Psoas muscle (tissue), 2 donors: Measurements from ENCODE around the genes C1orf35 and GUK1.

DNA sequence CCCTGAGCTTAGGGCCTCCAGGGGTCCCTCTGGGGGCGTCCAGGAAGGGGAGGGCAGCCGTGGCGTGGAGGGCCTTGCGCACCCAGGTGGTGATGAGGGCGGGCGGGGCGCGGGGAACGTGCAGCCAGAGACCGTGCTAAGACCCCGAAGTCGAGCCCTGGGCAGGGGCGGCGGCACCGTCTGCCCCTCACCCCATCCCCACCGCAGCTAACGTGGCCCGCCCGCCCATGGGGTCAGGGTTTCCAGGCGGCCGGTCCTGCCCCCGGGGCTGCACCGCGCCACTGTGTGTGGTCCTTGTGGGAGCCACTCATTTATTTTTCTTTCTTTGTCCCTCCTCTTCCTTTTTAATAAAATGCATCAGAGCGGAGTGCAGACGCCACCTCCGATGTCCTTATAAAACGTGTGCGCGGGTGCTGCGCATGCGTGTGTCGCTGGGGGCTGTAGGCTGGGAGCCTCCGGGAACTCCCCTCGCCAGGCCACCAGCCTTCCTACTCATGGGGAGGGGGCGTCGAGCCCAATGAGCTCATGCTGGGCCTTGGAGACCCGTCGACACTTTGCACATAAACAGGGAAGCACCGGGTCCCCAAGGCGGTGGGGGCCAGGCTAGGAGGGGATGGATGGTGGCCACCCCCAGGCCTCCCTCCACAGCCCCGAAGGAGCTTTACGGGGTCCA is 60.0 kb downstream of the WNT9A start:
- PRO-cap, 2 experiments, result peak in 2 of 2 experiments; most common plus-strand start position 420 of the sequence (in 1); most common minus-strand start position 209 of the sequence (in 2)

- PRO-cap, 2 experiments, result no peak in any of the 2 experiments
These were observed 2.2 kb downstream of the WNT9A start for GRCh38 chr1:227945404-227946120.

- PRO-cap, 2 experiments, result no peak in any of the 2 experiments
These were observed 10.1 kb downstream of the ARF1 start for GRCh38 chr1:228092500-228093078.

DNA sequence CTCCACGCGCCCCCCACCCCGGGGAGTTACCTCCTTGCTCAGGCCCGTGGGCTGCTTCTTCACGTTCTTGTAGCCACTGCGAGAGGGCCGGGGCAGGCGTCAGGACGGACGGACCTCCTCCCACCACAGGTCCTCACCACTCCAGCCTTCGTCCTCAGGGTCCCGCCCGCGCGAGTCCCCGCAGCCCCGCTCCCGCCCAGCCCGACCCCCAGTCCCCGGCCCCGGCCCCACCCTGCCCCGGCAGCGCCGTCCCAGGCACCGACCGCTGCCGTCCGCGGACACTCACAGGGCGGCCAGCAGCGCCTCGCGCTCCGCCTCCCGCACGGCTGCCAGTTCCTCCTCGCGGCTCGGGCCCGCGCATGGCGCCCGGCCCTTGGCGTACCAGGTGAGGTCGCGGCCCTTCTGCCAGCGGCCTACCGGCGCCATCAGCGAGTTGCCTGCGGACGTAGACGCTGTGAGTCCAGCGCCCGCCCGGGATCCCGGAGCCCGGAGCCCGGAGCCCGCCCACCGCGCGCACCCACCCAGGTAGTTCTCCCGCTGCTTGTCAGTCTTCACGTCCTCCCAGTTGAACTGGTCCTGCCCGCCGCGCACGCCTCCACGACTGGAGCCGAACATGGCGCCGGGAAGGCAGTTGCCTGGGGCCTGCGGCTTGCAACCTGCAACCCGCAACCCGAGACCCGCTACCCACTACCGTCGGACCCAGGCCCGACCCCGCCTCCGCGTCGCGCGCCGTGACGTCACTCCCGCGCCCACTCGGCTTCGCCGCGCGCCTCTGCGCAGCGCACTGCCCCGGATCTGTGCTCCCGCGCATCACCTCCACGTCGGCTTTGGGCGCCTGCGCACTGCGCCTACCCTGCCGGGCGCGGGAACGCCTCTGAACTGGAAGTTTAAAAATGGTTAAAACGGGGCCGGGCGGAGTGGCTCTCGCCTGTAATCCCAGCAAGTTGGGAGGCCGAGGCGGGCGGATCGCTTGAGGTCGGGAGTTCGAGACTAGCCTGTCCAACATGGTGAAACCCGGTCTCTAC is at the start of gene C1orf35:
C1orf35 (minus strand) TSS at position 713 of the 1,025 bp plus-strand sequence.
- PRO-cap, 2 experiments, result peak in 2 of 2 experiments; most common plus-strand start position 332 of the sequence (in 1); most common minus-strand start position 829 of the sequence (in 2)

GRCh38 chr1:228139666-228140908 is at the start of gene GUK1:
GUK1 (plus strand) TSS chr1:228140279.
- PRO-cap, 2 experiments, result peak in 2 of 2 experiments; most common plus-strand start chr1:228140279 (in 2); most common minus-strand start chr1:228139862 (in 2)

DNA sequence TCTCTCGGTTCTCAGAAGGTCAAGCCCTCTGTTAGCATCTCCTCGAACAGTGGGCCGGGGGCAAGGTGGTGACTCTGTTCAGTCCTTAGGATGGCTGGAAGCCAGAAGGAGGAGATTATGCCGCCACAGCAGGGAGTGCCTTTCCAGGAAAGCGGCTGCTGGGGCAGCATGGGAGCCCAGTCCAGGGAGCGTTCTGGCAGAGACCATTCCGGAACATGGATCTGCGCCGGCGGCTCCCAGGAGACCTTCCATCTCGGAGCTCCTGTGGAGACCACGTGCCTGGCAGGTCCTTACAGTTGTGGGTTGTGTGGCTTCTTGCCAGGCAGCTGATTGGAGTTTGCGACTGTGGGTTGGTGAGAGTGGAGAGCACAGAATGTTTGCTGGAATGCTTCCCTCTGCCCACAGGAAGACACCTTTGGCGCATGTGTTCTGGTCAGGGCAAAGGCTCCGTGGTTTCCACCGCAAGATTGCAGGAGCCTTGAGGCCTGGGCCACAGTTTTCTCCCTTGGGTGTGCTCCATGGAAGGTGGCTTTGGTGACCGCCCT is 1.5 kb downstream of the GUK1 start:
- PRO-cap, 2 experiments, result no peak in any of the 2 experiments

- PRO-cap, 2 experiments, result no peak in any of the 2 experiments
These were observed 2.9 kb upstream of the IBA57 start for GRCh38 chr1:228162213-228163533.

DNA sequence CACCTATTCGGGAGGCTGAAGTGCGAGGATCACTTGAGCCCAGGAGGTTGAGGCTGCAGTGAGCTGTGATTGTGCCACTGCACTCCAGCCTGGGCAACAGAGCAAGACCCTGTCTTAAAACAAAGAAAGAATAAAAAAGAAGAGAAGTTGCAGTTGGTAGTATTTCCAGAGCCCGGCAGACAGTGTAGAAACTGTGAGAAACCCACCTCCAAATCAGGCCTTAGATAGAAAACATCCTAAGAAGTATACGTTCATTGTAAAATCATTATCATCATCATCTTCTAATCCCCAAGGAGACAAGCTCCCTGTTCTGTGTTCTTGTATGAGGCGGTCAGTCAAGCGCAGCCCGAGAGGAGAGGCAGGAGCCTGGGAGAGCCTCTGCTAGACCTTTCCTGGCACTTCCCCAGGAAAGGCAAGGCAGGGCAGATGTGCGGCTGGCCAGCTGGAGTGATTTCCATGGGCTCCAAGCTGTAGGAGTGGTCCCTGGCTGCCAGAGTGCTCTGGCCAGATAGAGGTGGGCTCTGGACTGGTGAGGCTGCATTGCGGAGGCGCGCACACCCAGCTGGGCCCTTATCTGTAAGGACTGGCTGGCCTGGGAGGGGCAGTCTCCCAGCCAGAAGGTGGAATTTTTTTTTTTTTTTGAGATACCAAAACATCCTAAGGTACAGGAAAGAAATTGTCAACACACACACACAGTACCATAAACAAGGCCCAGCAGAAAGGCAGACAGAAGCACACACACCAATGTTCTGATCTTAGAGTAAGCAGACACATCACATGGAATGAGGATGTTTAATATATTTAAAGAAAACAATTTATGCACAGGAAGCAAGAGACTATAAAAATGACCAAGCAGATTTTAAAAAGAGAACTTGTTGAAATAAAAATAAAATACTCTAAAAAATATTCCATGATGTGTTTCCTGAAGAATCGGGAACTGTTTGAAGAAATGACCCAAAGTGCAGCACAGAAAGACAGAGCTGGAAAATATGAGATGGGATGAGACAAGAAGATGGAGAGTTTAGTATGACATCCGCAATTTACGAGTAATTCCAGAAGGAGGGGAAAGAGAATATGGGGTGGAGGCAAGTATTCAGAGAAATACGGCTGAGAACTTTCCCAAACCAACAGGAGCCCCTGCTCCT is 13.2 kb downstream of the IBA57 start:
- PRO-cap, 2 experiments, result no peak in any of the 2 experiments

DNA sequence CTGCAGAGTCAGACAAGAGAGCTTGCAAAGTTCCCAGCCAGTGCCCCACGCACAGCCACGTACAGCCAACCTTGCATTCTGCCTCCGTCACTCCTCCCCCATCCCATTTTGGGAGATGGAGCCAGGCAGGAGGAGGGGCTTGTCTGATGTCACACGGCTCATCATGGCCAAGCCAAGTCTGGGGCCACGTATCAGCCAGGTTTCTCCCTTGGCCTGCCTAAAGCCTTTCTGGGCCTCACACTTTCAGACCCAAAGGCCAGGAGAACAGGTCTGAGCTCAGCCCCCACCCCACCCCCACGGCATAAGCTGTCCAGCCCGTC is 47.8 kb downstream of the TRIM11 start:
- PRO-cap, 2 experiments, result no peak in any of the 2 experiments

DNA sequence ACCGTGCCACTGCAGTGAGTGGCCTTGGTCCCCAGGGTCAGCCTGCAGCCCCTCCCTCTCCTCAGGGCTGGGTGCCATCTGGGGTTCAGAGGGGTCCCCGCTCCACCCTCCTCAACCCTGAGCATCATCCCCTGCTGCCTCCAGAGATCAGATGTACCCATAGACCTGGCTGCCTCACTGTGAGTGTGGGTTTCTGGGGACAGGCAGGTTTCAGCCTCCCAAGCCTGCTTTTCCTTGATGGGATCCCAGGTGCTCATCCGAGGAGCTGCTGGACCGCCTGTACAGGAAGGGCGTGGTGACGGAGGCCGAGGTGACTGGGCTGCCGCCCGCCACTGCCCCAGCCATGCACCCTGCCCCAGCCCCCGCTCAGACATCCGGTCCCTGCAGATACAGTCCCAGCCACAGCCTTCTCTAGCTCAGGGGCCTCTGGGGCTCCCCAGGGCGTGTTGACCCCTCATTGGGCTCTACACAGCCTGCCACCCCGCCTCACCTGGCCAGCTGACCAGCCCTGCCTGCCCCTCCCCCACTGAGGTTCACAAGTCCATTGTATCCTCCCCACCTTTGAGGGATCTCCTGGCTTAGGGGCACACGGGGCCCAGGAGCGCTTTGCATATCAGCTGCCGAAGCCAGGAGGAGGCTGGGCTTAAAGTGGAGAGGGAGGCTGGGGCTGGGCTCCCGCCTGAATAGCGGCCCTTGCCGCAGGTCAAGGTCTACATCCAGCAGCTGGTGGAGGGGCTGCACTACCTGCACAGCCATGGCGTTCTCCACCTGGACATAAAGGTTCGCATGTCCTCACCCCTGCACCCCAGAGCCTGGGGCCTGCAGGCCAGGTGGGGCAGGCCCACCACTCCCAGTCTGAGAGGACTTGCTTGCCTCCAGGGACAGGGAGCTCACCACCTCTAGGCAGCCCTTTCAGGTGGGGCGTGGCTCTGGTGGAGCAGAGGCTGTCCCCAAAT is 38.7 kb downstream of the TRIM11 start:
- PRO-cap, 2 experiments, result no peak in any of the 2 experiments

GRCh38 chr1:228479263-228479696 is 7.9 kb upstream of the RNF187 start:
- PRO-cap, 2 experiments, result no peak in any of the 2 experiments

DNA sequence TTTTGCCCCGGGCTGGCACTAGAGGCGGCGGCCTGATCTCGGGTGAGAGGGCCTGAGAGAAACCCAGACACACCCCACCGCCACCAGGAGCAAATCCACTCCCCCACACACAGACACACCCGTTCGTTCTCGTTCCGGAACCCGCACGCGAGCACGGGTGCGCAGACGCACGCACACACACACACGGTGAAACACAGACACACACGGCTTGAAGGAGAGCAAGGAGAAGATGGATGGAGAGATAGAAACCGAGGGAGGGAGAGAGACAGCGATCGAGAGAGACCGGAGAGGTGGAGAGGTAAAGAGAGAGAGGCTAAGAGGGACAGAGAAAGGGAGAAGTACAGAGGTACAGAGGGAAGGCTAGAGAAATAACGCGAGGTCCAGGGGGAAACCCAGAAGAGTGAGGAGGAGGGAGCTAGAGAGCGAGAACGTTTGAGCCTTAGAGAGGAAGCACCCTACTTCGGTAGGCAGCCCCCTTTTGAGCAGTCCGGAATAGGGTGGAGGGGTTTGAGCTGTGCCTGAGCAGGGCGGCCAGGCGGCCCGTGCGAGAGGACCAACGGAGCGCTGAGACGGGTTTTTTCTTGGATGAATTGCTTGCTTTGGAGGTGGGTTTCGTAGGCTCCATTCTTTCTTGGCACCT is 88.5 kb upstream of the RHOU start:
- PRO-cap, 2 experiments, result no peak in any of the 2 experiments

GRCh38 chr1:228737390-228738602 is 2.5 kb downstream of the RHOU start:
- PRO-cap, 2 experiments, result no peak in any of the 2 experiments

GRCh38 chr1:228782859-228783931 is 47.9 kb downstream of the RHOU start:
- PRO-cap, 2 experiments, result no peak in any of the 2 experiments

DNA sequence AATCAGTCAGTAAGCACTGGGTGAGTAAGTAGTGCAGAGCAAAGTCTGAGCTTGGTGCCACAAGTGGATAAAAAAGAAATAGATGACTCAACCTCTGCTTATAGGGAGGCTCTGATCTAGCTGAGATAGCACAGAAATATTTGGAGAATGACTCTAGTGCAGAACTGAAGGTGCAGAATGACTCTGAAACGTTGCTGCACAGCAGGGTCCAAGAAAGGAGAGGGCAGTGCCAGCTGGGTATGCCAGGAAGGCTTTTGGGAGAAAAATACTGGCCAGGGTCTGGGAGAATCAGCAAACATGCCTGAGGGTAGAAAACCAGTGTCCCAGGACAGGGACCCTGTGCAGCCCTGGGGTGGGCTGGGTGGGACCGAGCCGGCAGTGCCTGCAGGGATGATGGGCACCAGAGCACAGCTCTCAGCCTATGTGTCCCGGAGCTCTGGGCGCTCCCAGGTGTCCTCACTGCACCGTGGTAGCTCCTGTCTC is 126.1 kb downstream of the RHOU start:
- PRO-cap, 2 experiments, result no peak in any of the 2 experiments

DNA sequence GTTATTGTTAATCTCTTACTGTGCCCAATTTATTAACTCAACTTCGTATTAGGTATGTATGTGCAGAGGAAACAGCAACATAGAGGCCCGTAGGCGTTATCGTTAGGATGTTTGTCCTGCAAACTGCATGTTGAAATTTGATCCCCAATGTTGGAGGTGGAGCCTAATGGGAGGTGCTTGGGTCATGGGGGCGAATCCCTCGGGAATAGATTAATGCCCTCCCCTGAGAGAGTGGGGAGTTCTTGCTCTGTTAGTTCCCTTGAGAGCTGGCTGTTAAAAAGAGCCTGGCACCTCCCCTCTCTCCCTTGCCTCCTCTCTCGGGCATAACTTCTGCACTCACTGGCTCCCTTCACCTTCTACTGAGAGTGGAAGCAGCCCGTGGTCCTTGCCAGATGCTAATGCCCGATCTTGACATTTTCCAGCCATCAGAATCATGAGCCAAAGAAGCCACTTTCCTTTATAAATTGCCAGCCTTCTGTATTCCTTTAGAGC is 149.0 kb upstream of the RAB4A start:
- PRO-cap, 2 experiments, result no peak in any of the 2 experiments

DNA sequence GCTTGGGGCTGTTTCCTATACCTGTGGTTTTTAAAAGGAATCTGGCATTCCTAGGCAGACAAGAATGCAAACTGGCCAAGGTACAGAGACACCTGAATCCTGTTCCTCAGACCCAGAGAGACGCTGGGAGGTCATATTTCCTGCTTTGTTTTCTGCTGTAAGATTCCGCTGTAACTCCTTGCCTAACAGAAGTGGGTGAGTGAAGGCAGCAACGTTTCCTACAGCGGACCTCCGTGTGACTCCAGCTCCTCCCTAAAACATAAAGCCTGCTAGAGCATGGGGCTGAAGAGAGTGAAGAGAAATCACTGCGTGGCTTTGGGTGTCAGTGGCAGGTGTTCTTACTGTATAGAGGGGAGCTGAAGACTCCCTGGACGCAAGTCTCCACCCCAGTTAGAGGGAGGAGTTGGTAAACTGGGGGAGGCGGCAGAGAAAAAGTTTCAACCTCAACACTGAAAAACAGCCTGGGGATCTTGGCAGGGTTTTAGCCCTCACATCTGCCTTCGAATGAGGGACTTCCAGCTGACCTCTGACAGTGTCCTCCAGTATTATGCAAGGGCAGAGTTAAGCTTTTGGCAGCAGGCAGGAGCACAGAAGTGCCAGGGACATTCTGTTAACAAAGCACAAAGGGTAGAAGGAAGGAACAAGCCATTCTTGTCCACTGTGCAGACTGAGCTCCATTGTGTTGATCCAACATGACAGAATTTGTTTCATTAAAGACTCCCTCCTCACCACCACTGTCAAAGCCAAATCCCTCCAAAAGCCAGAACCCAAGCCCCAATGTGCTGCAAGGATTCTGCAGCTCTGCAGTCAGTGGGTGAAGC is 41.3 kb upstream of the RAB4A start:
- PRO-cap, 2 experiments, result peak in 1 of 2 experiments; most common plus-strand start position 648 of the sequence (in 1); most common minus-strand start position 334 of the sequence (in 1)

DNA sequence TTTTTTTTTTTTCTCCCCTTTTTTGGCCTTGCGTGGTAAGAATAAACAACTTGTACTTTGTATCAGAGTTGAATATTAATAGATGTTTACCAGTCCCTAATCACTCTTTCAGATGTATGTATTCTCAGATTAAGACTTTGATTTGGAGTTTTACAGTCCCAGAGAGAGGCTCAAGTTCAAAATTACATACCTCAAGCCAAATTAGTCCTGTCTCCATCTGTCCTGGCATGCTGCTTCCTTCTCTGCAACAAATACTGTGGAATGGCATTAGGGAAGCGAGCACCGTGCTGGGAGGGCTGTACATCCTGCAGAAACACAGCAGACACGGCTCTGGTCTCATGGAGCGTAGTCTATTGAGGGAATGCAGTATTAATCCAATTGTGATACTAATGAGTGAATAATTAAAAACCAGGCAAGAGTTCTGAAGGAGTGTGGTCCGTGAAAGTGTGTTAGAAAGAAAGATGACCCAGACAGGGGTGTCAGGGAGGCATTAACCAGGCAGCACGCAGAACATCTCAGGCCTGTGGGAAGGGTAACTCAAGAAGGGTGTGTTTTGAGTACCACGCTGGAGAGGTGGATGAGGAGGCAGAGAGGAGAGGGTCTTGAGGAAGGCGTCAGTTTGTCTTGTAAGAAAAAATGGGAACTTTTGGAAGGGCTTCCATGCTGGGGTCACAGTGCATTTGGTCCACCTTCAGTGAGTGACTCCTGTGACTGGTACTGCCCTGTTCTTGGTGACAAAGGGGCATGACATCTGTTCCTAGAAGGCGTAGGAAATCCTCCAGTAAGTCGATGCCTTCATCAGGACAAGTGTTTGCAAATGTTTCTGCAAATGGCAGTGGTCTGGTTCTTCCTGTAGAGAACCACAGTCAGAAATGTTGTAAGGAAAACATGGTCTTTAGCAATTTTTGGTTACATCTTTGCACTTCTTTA is 1.5 kb downstream of the RAB4A start:
- PRO-cap, 2 experiments, result no peak in any of the 2 experiments

DNA sequence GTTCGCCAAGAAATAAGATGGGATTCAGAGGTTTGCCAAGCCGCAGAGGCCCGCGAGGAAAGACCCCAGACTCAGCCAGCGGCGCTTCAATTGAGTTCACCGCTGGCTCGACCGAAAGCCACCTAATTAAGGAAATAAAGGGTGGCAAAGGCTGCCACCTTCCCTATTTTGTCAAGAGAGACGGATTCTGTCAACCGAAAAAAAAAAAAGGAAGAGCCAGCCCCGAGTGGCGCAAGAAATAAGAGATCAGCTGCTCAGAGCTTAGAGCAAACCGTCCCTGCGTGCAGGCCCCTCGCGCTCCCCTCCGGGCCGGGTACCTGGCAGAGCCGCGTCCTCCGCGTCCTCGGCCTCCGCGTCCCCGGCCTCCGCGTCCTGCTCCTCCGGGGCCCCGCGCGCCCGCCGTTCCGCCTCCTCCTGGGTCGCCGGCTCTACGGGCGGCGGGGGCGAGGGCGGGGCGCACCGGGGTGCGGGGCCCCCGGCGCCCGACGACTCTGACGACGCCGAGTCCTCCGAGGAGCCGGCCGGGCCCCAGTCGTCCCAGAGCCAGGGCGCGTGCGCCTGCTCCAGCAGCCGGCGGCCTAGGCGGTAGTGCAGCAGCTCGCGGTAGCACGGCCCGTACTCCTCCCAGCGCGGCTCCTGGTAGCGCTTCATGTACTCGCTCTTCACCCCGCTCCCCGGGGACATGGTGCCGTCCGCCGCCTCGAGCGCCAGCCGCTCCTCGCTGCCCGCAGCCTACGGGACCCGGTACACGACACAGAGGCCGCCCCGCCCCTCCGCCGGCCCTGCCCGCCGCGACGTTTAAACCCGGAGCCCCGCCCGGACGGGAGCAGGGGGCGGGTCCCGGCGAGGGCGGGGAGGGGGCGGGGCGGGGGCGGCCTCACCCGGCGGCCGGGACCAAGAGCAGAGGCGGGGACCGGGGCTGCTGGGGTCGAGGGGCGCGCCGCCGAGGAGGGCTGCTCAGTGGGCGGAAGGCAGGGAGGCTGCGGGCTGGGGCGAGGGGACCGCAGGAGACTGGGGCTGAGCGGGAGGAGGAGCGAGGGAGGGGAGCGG is 740 bp downstream of the CCSAP start:
- PRO-cap, 2 experiments, result peak in 2 of 2 experiments; most common plus-strand start position 880 of the sequence (in 2); most common minus-strand start position 723 of the sequence (in 2)

GRCh38 chr1:229412043-229412500 is 21.8 kb downstream of the ACTA1 start:
- PRO-cap, 2 experiments, result no peak in any of the 2 experiments